ENCODE data around the genes CHMP3 and CD8B.

- RRBS: no CpG with 5 or more reads among the region's 14 CpGs
These were observed 107.1 kb downstream of the POLR1A start for GRCh38 chr2:85998334-85999151.

DNA sequence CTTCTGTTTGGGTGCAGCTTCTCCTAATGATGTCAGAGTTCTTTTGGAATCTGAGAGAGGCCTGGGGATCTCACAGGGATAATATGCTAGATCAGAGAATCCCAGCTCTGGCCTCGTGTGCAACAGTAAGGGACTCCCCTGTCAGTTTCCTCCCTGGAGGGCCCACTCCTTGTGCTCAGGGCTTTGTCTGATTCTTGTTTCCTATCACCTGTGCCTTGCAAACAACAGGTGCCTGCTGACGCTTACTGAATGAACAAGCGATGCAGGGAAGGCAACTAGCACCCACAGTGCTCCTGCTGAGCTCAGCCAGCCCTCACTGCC lies 66.2 kb downstream of the POLR1A start:
- RRBS: no CpG with 5 or more reads among the region's 3 CpGs

- RRBS: no CpG with 5 or more reads among the region's 10 CpGs
These were observed 35.2 kb downstream of the PTCD3 start for GRCh38 chr2:86140822-86142088.

DNA sequence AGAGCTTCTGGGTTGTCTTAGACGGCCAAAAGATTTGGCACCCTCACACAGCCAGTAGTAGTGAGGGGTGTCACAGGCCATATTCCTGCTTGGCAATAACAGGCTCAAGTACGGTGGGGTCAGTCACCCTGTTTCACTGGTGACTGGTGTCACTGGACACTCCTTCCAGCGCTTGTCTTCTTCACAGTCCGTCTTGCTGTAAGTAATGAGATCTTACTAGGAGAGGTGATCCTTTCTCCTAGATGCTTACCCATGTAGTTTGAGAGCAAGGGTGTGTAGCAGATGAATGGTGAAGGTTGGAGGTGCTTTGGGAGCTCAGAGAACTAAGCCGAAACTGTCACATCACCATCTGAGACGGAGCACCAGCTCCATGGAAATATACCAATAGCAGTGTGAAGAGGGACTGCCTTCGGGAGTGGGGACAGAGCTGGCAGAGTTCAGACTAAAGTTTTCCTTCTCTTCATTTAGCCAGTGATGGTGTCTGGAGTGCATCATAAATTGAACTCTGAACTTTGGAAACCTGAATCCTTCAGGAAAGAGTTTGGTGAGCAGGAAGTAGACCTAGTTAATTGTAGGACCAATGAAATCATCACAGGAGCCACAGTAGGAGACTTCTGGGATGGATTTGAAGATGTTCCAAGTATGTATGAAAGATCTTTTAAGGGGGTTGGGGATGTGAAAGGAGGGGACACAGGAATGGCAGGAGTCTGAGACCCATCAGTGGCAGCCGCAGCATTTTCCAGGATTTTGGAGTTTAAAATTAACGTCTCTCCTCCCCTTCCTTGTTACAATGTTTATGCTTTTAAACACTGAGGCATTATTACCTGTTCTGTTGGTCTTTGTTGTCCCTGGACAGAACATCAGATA lies 42.6 kb downstream of the KDM3A start:
- RRBS: no CpG with 5 or more reads among the region's 9 CpGs

- RRBS: 4% methylated on average over 3 of the region's 76 CpGs
These were observed at the start of gene CHMP3 for GRCh38 chr2:86562528-86563772. Gene CHMP3 (minus strand): TSS chr2:86563443.

GRCh38 chr2:86632652-86633108 lies 9.0 kb upstream of the RNF103 start:
- RRBS: no CpG with 5 or more reads among the region's 3 CpGs

DNA sequence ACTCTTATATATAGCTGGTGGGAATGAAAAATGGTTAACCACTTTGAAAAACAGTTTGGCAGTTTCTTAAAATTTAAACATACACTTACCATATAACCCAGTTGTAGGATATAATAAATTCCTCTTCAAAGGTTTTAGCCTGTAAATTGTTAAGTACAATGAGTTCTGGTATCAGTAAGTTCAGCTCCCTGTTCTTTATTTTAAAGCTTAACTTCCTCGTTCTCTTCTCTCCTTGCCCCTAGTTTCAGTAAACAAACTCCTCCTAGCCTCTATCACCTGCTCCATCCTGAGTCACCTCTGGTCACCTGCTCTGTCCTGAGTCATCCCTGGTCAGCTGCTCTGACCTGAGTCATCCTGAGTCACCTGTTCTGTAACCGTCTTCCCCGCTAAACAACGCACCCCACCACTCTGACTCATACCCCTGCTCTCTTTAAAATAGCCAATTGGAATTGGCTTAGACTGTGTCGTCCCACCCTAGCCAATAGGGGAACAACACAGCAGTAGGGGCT lies 25.1 kb upstream of the RMND5A start:
- RRBS: no CpG with 5 or more reads among the region's 5 CpGs

DNA sequence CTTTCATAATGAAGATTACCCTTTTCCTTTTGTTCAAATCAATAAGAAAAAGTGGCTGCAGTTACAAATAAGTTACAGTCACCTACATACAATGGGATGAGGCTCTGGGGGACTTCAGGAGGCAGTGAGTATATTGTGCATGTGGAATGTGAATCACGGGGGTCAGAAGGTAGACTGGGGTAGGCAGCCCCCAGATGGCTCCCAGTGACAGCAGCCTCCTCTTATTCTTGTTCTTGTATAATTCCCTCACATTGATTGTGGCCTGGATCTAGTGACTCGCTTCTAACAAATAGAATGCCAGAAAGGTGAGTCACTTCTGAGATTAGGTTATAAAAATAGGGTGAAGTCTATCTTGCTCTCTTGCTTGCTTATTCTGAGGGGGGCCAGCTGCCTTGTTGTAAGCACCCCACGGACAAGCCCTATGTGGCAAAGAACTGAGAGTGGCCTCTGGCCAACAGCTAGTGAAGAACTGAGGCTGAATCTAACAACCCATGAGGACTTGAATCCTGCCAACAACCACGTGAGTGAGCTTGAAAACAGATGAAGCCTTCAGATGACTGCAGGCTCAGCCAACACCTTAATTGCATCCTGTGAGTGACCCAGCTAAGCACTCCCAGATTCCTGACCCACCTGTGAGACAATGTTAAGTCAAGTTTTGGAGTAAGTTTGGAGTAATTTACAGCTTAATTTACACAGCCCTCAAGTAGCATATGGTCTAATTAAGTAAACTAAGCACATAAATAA lies 15.6 kb upstream of the RMND5A start:
- RRBS: no CpG with 5 or more reads among the region's 4 CpGs

- RRBS: no CpG with 5 or more reads among the region's 41 CpGs
These were observed 862 bp downstream of the RMND5A start for GRCh38 chr2:86720909-86721397.

DNA sequence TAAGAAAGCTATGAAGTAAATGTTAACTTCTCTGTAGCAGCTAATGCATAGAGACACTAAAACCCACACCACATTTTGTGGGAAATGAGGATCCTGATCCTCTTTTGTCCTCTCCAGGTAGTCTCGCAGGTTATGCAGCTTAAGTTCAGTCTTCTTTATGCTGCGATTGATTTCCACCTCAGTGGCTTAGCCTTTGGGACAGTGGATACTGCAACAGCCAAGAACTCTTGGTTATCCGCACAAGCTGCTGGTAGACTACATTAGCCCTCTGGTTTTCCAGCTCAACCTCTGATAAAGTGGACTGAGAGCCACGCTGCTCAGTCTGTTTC lies 14.4 kb downstream of the CD8A start:
- RRBS: no CpG with 5 or more reads among the region's 4 CpGs

- RRBS: no CpG with 5 or more reads among the region's 16 CpGs
These were observed 4.6 kb downstream of the CD8A start for GRCh38 chr2:86785939-86786753.

- RRBS: no CpG with 5 or more reads among the region's 13 CpGs
These were observed 24.4 kb downstream of the CD8B start for GRCh38 chr2:86837248-86837667.

DNA sequence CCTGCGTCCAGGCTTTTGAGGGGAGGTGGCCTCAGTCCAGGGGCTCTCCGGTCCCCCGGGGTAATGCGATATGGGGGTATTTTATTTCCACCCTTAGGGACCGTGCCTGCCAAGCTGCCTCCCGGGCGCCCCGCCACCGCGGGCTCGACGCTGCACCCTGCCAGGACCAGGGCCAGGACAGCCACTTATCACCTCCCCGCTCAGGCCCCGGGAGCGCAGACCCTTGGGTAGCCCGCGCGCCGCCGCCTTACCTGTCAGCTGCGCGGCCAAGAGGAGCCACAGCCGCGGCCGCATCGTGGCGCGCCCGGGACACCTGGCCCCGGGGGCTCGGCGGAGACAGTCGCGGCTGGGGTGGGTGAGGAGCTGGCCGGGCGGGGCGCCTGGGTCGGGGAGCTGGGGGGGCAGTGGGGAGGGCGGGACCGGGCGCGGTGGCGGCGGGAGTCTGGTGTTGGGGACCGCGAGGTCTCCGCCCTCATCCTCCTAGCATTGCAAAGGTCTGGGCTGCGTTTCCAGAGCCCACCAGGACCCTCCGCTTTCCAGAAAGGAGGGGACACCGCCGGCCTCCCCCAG lies at the start of gene CD8B:
Gene CD8B (minus strand): TSS at position 315 of the 570 bp plus-strand sequence.
- RRBS: 3% methylated on average over 6 of the region's 51 CpGs

DNA sequence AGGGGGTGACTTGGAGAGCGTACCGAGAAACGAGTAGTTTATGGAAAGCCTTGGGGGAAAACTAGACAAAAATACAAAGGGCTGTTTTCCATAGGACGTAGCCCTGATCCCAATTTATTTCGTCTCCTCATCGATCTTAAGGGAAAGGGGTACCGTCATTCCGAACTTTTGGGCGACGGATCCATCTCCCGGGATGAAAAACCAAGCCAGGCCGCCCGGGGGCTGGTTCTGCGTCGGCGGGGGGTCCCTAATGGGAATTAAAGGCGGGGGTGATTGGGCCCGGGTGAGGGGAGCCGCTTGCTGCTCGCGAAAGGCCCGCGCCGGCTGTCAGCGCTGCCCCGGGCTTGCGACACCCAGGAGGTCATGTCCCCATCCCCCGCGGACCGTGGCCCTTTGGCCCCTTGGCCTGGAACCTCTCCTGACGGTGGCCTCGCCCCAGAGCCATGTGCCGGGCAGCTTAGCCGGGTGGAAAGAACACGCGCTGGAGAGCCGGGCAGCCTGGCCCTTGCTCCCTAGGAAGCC lies 55.3 kb upstream of the PLGLB1 start:
- RRBS: no CpG with 5 or more reads among the region's 37 CpGs

- RRBS: no CpG with 5 or more reads among the region's 8 CpGs
These were observed 252.7 kb upstream of the PLGLB2 start for GRCh38 chr2:87495135-87495669.

- RRBS: no CpG with 5 or more reads among the region's 11 CpGs
These were observed 246.8 kb upstream of the PLGLB2 start for GRCh38 chr2:87501025-87501529.

DNA sequence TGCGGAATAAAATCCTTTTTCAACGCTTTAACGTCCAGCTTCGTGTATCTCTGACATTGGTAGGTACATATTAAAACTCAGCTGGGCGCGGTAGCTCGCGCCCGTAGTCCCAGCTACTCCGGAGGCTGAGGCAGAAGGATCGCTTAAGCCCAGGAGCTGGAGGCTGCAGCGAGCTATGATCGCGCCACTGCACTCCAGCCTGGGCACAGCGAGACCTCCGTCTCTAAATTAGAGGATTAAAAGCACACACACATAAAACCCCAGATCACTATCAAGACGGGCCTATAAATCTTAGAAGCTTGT lies 889 bp downstream of the KRCC1 start:
- RRBS: no CpG with 5 or more reads among the region's 17 CpGs

GRCh38 chr2:88538304-88538594 lies 13.8 kb downstream of the TEX37 start:
- RRBS: no CpG with 5 or more reads among the region's 5 CpGs